Rectum (tissue), 1 donor: Measurements from ENCODE around the genes CPT1A and MRPL21.

DNA sequence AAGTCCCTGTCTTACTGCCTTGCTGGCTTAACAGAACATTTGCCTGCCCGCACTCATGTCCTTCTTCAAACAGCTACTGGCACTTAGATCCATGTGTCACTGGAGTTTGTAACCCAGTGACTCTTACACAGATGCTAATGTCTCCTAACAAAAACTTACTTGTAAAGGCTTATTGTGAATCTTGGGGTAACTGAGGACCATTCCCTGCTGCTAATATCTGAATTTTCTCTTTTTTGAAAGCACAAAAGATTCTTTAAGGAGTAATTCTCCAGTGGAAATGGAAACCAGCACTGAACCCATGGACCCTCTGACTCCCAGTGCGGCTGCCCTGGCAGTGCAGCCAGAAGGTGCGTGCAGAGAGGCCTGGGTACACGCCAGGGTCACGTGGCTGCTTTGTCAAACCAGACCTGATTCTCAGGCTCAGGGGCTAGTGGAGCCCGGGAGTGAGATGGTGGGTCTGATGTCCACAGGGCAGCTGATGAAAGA lies 82.7 kb upstream of the GAL start:
- PRO-cap, result no peak

DNA sequence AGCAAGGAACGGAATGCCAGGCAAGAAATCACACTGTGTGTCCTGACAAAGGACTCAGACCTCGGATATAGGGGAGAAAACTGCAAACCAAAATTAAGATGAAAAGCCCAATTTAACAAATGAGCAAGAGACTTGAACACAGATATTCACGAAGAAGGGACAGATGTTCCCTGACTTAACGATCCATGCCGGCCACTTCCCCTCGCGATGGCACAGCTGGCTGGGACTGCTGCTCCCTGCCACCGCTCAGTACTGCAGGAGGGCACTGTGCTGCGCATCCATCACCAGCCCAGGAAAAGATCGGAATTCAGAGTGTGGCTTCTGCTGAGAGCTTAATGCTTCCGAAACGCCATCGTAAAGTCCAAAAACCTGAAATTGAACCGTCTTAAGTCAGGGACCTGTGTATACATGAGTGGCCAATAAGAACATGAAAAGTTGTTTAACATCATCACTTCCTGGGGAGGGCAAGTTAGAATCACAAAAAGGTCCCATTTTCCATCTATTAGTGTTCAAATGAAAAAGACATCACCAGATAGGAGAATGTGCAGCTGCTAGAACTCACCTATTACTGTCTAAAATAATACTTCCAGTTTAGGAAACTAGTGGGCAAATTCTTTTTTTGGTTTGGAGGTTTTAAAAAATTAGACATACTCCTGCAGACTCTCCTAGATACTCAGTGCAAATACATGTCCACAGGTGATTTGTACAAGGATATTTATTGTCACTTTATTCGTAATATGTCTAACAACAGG lies 67.6 kb upstream of the GAL start:
- PRO-cap, result no peak

DNA sequence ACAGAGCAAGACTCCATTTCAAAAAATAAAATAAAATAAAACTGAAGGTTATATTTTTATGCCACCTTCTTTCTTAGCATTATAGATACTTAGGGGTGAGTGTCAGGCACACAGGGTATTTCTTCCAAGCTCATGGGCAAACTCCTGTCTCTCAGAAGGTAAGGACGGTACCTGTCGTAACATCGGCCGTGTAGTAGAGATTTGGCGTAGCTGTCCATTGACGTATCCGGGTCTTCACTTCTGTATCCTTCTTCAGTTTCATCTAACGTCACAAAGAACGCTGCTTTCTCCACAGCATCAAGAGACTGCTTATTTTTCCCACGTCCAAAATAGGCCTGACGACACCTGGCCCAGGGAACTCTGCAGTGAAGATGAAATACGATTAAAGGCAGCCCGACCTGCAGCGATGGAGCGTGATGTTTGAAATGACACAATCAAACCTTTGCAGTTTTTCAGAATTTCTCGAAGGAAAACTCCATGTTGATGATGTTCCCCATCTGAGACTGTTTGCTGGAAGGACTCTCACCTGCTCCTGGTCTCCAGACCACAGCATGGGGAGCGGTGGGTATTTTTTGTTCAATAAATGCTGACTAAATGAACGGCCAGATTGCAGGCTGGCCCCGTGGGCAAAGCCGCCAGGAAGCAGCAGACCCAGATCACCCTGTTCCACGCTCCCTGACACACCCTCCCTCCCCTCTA lies 30.4 kb upstream of the TESMIN start:
- PRO-cap, result no peak

DNA sequence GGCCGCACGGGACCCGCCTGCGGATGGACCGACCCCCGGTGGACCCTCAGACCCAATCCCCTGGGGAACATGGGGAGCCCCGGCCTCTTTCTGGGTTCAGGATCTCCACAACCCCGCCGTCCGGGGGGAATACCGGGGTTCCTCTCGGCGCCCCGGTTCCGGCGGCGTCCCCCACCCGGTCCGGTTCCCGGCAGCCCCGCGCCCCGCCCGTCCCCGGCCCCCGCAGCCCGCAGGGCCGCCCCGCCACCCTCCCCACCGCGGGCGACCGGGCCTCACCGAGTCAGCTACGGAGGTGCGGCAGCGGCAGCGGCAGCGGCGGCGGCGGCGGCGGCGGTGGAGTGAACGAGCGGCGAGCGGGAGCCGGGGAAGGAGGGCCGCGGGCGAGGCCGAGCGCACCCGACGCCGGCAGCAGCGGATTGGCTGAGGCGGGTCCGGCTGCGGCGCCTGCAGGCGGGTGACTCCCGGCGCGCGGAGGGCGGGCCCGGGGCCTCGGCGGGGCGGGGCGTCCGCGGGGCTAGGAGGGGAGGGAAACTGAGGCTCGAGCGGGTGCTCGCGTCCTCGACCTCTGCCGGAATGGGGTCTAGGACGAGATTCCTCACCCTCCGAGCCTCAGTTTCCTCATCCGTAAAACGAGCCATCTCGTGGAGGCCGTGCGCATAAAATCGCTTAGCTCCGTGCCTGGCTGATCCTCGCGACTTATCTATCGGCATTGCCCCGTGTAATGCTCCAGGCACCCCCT lies at the start of gene CPT1A:
CPT1A (minus strand) TSS at position 418 of the 739 bp plus-strand sequence.
- PRO-cap, result bidirectional peak, plus-strand start at position 321 of the sequence, minus-strand start at position 131 of the sequence; bidirectional peak, plus-strand start at position 517 of the sequence, minus-strand start at position 418 of the sequence

GRCh38 chr11:68842844-68843636 lies 1.3 kb upstream of the CPT1A start:
- PRO-cap, result no peak

- PRO-cap, result bidirectional peak, plus-strand start at chr11:68903907, minus-strand start at chr11:68903816
Observed at GRCh38 chr11:68903546-68904030, at the start of gene MRPL21. Gene MRPL21 (minus strand): TSS chr11:68903832.

GRCh38 chr11:68962946-68963298 lies 17.9 kb downstream of the MRGPRD start:
- PRO-cap, result no peak

DNA sequence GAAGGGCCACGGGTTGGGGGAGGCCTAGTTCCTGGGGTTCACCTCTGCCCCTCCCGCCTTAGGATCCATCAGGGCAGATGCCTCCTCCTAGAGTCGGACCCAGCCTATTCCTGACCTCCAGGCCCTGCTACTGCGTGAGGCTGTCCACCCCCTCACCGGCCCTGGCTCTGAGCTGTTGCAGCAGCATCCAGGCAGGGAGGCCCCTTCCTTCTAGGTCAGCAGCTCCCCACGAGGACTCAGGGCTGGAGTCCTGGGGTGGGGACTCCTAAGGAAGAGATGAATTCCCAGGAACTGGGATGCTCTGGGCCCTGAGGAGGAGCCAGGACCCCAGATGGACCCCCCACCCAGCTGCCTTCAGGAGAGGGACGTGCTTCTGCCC lies 10.4 kb downstream of the MRGPRF start:
- PRO-cap, result no peak

GRCh38 chr11:69011914-69012828 lies 875 bp downstream of the MRGPRF start:
- PRO-cap, result bidirectional peak, plus-strand start at chr11:69012707, minus-strand start at chr11:69012599

- PRO-cap, result no peak
Observed at GRCh38 chr11:69015171-69015665, 2.2 kb upstream of the MRGPRF start.

DNA sequence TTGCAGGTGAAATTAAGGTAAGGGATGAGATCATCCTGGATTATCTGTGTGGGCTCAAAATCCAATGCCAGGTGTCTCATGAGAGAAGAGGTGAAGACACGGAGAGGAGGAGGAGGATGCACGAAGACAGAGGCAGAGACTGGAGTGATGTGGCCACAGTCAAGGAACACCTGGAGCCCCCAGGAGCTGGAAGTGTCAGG lies 47.4 kb upstream of the SMIM38 start:
- PRO-cap, result no peak

GRCh38 chr11:69394202-69394900 lies 100.4 kb downstream of the MYEOV start:
- PRO-cap, result no peak

DNA sequence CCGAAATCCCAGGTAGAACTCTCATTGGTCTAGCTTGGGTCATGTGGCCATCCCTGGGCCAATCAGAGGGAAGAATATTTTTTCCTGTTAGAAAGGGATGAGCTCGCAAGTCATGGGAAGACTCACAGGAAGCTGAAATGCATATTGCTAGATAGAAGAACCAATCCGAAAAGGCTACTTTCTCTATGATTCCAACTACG lies 131.5 kb downstream of the MYEOV start:
- PRO-cap, result no peak

DNA sequence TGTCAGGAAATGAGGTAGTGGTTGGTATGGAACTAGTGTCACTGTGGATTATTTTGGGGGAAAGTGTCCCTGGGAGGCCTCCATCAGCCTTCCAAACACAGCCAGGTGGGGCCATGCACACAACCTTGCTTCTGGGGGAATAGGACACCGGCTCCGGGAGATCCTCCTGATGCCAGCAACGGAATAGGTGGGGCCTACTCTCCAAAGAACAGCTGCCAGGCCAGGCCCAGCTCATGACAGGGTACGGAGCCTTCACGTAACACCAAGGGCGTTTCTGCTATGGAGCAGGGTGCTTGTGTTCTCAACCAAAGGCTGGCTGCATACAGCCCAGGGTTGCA lies 156.9 kb downstream of the MYEOV start:
- PRO-cap, result no peak

DNA sequence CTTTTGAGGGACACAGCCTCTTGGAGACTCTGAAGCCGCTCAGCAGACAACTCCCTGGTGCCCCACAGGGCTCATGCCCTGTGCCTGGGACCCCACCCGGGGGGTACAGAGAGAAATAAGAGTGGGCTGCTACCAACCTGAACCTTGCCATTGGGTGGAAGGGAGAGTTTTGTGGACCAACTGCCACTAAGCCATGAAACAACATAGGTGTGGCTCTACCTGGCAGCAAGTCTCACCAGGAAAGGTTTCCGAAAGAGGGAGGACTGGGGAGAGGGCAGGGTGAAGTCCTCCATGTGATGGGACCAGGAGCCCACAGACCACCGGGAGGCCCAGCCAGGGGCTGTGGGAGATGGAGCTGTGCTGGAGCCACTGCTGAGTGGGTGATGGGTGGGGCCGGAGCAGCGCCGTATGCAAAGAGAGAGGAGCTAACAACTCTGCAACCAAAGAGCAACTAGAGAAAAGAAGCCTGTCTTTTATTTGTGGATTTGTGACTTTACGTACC lies 170.6 kb downstream of the MYEOV start:
- PRO-cap, result bidirectional peak, plus-strand start at position 256 of the sequence, minus-strand start at position 86 of the sequence

DNA sequence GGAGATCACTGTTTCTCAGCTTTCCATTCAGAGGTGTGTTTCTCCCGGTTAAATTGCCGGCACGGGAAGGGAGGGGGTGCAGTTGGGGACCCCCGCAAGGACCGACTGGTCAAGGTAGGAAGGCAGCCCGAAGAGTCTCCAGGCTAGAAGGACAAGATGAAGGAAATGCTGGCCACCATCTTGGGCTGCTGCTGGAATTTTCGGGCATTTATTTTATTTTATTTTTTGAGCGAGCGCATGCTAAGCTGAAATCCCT lies 813 bp upstream of the CCND1 start:
- PRO-cap, result no peak

DNA sequence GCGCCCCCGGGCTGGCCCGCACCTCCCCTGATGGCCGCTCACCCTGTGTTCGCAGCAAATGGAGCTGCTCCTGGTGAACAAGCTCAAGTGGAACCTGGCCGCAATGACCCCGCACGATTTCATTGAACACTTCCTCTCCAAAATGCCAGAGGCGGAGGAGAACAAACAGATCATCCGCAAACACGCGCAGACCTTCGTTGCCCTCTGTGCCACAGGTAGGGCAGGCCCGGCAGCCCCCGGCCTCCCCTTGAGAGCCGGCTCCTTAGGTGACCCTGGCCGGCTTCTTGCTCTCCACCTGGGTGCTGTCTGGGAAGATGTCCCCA lies 2.8 kb downstream of the CCND1 start:
- PRO-cap, result no peak

DNA sequence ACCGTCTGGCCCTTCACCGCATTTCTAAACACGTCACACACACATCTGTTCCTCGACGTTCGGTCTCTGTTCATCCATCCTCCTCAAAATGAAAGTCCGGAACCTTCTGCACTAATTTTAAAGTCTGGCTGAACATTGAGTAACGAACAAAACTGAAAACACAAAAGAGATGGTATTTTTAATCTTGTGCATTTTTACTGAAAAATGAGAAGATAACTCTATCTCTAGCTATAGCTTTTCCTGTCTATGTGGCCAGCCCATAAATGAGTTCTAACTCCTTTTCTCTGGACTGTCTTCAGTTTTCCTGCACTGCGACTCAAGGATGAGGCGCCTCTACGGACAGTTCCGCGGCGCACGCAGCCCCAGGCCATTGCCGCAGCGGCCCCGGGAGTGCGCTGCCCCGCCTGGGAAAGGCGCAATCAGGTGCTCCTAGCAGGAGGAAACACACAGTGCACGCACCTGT lies 7.7 kb downstream of the LTO1 start:
- PRO-cap, result no peak

DNA sequence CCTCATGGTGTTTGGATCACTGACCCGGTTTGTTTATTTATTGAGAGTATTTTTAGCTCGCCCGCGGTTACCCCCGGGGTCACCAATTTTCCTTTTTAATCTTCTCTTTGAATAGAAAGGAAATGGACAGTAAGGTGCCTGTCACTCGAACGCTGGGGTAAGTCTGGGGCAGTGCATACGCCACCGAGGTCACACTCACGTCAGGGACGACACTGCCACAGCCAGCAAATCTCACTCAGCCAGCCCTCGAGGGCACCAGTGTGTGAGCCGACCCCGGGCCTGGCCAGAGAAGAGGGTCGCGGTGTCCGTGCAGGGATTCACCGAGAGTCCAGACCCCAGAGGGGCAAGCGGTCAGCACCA lies 72.6 kb upstream of the FGF3 start:
- PRO-cap, result no peak

- PRO-cap, result bidirectional peak, plus-strand start at chr11:69948728, minus-strand start at chr11:69948587
Observed at GRCh38 chr11:69948139-69949305, 129.3 kb upstream of the FGF3 start.